Aorta (tissue), 1 donor: Measurements from ENCODE around the genes ROPN1L and ANKRD33B.

DNA sequence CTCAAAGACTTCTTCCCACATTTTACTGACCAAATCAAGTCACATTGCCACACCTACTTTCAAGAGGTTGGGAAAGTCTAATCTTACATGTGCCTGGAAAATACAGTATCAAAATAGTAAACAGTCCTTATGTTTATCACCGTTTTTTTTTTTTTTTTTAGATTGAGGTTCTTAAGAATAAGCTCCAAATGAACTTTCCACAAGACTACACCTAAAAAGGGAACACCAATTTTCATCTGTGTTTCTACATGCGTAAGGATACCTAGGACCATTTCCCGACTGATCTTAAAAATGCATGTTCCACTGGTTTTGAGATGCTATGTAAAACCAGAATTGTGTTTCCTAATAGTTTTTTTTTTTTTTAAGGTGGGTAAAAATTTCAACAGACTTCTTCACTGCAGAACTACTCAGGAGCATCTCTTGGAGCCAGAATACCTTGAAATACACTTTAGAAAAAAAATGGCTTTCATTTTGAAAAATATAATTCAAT is 51.2 kb downstream of the ATPSCKMT start:
- PRO-cap = no peak

- PRO-cap = no peak
These were observed 5.4 kb downstream of the CCT5 start for GRCh38 chr5:10255230-10256178.

- PRO-cap = bidirectional peak, plus-strand start at chr5:10441917, minus-strand start at chr5:10441780
These were observed at the start of gene ROPN1L for GRCh38 chr5:10441619-10442489. Gene ROPN1L (plus strand): TSS chr5:10441879.

- PRO-cap = no peak
These were observed 25.6 kb downstream of the ROPN1L start for GRCh38 chr5:10467267-10467650.

- PRO-cap = no peak
These were observed 43.1 kb downstream of the ROPN1L start for GRCh38 chr5:10484774-10485146.

- PRO-cap = bidirectional peak, plus-strand start at chr5:10564330, minus-strand start at chr5:10564169
These were observed at the start of gene ANKRD33B for GRCh38 chr5:10563655-10564470. Gene ANKRD33B (plus strand): TSS chr5:10564070.

DNA sequence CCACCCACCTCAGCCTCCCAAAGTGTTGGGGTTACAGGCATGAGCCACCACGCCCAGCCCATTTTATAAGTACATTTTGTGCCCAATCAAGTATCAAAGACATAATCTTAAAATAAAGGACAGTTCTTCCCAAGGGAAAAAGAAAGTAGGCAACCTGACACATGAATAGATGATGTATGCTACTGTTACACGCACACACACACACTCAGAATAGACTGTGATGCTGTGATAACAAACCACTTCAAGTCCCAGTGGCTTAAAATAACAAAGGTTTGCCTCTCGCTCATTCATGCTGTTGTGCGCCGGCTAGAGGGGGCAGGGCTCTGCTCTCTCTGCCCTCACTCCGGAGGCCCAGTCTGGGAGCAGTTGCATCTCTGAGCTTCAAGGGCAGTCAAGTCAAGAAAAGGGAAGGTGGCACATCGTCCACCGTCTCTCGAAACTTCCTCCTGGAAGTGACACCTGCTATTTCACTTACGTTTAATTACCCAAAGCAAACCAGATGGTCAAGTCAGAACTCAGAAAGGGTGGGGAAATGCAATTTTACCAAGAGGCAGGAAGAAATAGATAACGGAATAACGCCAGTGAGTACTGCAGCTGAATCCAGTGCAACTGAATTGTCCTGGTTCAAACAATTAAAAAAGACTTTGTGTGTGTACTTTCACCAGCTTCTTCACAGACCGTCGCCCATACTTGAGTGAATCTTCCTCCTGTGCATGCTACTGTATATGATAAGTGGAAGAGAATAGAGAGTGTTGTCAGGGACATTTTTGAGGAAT is 43.3 kb downstream of the ANKRD33B start:
- PRO-cap = no peak

- PRO-cap = no peak
These were observed 62.8 kb downstream of the ANKRD33B start for GRCh38 chr5:10626622-10627146.

GRCh38 chr5:10724682-10725722 is 36.0 kb downstream of the DAP start:
- PRO-cap = unidirectional peak, minus-strand start at chr5:10724869; bidirectional peak, plus-strand start at chr5:10725343, minus-strand start at chr5:10725149

GRCh38 chr5:10743397-10744029 is 17.5 kb downstream of the DAP start:
- PRO-cap = no peak

DNA sequence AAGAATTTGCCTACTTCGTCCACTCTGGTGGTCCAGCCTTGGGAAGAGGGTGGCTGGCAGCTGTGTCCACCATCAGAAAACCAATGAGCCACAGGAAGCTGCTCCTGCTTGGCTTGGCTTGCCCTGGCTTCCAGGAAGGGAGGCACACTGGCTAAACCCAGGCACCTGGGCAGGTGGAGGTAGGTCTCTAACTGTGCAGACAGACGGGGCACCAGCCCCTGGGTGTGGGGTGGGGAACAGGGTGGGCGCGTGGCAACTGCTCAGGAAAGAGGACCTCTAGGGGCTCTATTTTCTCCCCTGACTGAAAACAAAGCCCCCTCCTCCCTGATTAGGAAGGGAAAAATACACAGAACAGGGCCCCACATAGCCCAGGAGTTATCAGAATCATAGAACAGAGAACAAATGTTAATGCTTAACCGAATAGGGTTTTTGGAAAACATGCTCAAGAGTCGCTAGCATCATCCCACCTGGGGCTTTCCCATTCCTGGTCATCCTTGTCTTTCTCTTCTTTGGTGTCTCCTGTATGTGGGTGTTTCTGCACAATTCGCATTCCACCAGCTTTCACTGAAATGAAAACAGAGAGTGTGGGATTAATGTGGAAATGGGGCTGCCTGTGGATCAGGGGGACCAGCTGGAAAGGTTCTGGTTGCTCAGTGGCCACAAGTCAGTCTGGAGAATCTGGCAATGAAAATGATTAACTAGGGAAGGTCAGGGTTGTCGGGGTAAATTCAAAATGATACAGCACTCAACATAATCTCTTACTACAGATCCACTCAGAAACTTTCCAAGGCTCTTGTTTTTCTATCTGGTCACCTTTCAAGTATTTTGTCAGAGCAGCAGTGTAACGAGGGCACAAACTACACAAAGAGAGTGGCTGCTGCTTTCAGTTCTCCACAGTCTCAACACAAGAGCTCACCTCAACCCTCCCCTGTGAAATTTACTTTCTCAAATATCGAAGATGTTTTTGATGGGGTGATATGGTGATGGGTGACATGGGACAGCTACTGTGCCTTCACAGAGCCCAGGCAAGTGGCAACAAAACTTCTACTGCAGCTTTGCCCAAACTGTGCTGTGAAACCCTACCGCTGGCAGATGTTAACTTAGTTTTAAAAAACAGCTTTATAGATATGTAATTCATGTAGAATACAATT is 13.0 kb downstream of the DAP start:
- PRO-cap = no peak

GRCh38 chr5:11902118-11902825 is 2.0 kb downstream of the CTNND2 start:
- PRO-cap = no peak

GRCh38 chr5:12524856-12525237 is 620.6 kb upstream of the CTNND2 start:
- PRO-cap = no peak

DNA sequence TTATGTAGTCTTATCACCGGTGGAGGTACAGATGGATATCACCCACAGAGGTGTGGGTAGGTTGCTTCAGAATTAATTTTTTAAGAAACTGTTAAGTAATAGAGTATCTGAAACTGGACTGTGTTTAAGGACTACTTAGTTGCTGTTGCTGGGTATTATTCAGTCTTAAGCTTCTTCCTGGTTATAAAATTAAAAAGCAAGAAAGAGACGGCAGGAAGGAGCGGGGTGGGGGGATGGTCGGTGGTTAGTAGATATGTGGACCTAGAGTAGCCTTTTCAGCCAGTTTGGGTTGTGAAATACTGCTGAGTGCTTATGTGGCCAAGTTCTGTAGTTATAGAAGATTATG is 28.4 kb downstream of the TRIO start:
- PRO-cap = no peak

GRCh38 chr5:14173999-14174654 is 31.0 kb downstream of the TRIO start:
- PRO-cap = no peak

- PRO-cap = no peak
These were observed 33.9 kb downstream of the TRIO start for GRCh38 chr5:14176695-14177767.

DNA sequence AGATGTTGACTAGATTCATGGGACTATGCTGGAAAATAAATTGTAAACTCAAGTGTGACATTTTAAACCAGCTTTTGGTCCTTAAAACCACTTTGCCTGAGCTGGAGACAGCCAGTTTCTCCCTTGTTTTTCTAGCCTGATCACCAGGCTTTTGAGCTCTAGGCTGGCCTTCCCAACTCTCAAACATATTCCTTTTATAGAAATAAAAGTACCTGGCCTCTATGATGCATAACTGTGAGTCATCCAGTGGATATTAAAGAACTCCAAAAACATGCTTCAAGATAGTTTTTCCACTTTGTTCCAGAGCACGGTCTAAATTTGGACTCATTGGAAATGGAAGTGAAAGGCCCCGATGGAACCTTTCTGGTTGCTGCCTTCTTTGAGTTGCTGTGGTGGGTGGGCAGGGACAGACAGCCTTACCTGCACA is 43.0 kb downstream of the TRIO start:
- PRO-cap = no peak

DNA sequence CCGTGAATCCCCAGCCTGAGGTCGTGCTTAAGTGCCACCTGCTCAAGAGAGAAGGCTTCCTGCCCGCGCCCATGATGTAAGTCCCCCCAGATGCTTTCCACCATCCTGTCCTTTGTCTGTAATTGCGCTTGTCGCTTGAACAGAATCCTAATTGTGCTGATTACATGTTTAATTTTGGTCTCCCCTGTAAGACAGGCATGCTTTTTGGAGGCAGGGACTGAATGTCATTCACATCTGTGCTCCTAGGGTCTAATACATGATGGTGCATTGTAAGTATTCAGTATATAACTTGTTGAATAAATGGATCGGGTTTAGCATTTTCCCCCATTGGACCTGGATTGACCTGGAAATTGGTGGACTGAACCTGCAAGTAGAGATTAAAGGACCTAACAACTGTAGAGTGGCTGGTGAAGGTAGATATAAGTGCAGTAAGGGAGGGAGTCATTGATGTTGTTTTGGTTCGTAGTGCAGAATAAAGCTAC is 57.2 kb downstream of the TRIO start:
- PRO-cap = no peak

DNA sequence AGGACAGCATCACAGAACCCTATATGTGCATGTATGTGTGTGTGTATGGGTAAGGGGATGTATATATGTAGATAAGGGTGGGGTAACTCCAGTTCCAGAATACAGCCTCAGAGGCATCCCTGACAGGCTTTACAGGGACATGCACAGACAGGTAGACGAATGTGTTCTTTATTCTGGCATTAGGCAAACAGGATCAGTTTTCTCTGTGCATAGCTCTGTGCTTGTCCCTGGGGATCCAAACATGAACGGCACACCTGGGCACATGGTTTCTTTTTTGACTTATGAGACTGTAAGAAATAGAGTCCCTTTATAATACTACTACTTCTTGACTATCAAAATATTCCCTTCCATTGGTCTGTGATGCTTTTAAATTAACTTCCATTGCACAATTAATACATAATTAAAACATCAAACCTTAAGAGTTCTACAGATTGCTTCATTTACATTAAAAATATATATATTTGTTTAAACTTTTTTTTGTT is 120.6 kb downstream of the TRIO start:
- PRO-cap = no peak

DNA sequence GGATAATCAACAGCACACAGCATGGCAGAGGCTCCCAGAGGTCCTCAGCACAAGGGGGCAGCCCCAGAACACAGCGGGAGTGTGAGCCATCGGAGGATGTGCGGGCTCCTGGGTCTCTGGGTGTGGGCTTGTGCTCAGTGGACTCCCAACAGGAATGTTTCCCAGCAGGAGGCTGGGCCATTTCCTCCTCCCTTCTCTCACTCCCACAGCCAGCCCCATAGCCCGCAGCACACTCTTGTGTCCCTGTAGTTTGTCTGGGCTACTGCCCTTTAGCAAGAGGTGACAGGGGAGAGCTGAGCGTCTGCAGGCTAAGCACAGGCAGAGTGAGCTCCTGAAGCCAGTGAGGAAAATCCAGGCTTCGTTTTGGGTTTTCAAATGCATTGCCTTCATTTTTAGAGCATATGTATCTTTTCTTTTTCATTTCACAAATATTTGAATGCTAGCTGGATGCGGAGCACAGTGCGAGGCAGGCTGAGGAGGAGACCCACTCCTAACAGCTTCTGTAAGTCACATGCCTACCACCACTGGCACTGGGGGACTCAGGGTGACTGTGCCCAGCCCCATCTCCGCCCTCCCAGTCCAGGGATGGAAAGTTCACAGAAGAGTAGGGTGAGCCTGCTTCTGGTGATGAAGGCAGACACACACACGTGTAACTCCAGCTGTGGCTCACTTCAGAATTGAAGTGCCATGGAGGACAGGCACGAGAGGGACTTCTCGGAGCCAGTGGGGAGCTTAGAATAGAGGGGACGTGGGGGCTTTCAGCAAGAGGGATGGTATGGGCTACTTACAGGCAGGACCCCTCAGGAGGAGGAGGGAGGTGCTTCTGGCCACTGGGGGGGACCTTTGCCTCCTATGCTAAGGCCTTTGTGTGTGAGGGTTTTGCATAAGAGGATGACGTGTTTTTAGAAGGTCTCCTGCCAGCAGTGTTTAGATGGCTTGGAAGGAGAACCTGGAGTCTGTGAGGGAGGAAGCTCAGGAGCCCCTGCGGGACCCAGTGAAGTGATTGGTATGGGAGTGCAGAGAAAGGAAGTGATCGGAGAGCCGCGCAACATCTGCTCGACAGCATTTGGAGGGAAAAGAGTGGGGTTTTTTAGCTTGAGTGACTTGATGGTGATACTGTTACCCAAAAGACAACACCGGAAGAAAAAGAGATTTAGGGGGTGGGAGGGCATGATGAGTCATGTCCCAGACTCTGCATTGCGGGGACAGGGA is 163.8 kb upstream of the OTULINL start:
- PRO-cap = no peak